Hair follicle dermal papilla cell (primary cell): ENCODE measurements around a stretch of chr4.

DNA sequence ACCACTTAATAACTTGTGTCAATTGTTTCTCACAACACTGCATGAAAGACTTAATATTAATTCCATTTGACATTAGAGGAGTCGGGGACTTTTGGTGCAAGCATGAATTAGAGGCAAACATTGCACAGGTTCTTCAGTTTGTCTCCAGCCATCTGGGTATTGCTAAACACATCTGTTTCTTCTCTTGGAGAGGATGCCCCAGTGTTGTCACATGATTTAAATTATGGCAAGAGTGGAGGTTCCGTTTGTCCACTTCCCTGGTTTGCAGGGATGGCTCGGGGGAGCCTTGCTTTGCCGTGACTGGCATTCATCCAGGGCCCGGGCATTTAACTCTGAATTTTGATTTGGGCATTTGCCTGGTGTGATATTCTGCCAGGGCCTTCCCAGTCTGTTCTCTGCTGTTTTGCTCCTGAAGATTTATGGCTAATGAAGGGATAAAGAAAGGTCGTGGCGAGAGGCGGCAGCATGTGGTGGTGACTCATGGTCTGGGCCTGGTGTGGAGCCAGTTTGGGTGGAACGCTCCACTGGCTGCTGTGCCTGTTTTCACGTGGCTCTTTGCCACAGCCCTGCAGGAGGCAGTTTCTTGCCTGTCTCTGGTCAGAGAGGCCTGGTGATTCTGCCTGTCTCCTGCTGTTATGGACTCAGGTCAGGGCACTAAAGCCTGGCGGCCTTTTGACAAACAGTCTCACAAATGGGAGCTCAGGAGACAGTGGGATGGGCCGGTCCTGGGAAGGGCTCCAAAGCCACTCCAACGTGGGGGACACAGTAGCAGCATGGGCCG, 99.3 kb upstream of the PGRMC2 start:
- CAGE, long polyA plus RNA: no peak

- CAGE, long polyA plus RNA: no peak
These were observed 166.6 kb upstream of the JADE1 start for GRCh38 chr4:128642891-128643249.

DNA sequence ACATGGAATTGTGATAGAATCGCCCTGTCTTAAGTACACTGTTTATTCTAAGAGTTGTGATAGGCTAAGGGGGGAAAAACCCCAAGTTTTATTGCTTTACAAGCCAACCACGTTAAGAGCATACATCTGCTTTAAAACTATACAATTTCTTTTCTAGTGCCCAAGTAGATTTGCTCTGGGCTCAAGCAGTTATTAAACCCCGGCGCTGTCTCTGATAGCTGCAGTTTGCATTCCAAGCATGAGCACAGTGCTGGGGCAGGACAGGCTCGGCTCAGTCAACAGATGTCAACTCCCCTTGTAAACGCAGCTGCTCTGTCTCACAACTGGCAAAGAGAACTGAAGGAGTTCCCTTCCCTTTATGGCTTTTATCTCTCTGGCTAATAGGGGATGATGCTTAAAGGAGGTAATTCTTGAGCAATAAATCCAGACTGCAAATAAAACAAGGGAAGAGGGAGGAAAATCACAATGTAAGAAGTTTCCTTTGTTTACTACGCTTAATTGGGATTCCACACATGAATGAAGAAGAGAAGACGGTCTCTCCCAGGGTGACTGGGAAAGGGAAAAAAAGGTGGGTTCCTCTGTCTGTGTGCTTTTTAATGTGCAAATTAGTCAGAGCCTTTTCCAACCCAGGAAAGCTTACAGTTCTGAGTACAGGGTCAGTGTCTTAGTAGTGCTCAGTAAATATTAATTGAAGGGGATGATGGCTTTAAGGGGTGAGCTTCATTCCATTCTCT, 155.9 kb upstream of the JADE1 start:
- CAGE, long polyA plus RNA: no peak

DNA sequence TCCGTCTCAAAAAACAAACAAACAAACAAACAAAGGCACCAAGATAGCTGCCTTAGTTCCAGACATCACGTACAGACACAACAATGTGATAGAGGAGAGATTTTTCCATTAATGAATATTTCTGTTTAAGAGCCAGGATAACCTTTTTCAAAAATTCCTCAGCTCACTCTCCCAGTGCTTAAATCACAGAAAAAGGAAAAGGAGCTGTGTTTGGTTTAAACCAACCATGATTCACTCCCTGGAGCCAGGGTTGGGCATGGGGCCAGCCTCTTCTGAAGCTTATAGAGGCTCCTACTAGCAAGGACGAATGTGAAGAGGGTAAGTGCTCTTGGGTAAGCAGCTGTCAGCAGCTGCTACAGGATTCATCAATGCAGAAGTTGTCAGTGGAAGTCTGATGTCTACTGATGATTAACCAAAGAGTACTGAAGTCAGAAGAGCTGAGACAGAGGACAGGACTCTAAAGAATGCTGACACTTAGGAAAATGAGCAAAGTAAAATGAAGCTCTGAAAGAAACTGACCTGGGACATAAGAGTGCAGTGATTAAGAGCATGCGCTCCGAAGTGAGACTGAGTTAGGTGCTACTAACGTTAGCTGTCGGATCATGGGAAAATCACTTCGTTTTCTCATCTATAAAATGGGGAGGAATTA, 32.7 kb upstream of the JADE1 start:
- CAGE, long polyA plus RNA: no peak

DNA sequence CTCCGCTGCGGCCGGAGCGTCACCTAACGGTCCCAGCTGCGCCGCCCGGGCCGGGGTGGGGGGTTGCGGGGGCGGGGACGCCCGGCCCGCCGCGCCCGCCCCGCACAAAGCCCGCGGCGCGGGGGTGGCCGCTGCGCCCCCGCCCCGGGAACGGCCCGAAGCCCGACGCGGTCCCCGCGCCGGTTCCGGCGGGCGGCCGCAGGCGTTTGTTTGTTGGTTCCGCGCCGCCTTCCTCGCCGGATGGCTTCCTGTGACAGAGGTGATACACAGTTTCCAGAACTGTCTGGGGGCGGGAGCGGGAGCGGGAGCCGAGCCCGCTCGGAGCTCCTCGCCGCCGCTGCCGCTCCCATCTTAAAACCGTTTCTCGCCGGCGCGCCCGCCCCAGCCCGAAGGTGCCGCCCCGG, 2.1 kb downstream of the JADE1 start:
- CAGE, long polyA plus RNA: no peak

DNA sequence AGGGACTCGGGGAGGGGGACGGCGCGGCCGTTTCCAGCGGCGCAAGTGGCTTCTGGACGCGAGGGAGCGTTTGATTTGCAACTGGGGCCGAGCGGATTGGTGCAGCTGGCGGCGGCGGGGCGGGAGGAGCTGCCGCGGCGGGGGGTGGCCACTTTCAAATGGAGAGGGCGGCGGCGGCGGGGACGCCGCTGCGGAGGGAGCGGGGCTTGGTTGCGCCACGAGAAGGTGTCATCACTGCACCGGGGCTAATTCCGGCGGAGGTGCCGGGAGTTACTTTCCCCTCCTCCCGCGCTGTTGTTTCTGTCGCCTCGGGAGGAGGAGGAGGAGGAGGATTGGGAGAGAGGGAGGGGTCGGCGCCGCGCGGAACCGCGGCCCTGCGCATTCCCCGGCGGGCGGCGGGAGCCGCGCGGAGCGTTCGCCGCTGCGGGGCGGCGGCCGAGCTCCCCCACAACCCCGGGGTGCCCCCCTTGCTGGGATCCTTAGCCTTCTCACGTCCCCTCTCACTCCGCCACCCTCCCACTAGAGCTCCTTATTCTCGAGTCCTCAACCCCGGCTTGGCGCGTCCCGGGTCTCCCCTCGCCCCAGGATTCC, 2.6 kb downstream of the JADE1 start:
- CAGE, long polyA plus RNA: no peak

DNA sequence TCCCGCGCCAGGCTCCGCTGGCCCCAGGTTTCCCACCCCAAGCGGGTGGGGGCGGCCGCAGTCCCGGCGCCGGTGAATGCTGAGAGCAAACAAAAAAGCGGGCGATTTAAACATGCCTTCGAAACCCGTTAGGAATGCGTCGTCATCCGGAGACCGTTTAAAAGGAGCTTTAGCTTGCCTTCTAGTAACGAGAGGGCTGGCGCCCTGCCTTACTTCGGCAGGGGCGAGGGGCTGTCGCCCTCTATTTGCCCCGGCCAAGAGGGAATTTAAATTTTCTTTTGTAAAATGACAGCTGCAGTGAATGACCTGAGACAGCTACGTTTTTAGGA, 3.0 kb downstream of the JADE1 start:
- CAGE, long polyA plus RNA: no peak

DNA sequence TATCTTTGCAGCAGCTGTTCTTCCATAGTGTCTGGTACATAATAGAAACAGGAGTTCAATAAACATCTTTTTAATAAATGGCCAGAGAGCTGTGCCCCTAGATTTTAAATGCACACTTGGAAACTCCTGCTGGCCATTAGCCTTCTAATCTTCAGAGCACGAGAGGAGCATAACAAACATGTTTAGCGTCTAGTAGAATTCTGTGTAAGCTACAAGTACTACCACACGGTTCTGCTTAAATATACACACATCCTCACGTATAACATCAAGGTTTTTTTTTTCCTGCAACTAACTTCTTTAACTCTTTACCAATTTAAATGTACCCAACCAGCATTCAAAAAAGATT, 705 bp downstream of the SCLT1 start:
- CAGE, long polyA plus RNA: no peak

DNA sequence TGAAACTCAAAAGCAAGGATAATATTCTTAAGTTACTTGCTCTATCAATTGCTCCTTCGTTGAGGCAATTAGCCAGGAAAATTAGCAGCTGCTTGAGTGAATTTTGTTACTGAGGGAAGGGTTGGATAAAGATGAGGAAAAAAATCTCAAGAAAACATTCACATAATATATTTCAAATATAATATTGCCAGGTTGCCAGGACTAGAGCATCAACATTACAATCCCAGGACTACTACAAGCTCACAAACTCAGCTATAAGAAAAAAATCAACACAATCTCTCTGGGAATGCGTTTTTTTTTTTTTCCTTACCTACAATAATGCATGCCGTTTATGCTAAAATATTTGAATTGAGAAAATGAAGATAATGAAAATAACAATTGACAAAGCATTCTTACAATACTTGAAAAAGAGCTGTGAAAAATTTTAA, 1129.1 kb downstream of the C4orf33 start:
- CAGE, long polyA plus RNA: no peak

DNA sequence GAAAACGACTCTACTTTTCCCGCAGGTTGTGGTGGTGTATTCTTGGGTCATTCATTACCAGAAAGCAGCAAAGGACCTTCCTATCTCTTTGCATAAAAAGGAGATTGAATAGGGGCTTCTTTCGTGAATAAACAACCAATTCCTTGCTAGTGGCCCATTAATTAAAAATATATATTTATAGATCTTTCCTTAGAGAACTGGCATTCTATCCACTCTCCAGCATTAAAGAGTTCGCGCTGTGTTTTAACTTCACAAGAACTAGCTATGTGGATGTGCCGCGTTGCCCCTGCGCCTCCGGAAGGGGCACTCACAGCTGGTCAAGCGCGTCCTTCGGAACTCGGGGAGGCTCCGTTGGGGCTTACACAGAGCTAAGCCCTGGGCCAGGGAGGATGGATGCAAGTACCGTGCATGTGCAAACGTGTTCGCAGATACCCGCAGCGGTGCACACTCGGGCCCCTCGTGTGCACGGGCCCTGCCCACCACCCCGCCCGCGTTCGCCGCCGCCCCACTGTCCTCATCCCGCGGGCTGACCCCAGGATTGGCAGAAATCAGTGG, 1.3 kb upstream of the PCDH10 start:
- CAGE, long polyA plus RNA: no peak

DNA sequence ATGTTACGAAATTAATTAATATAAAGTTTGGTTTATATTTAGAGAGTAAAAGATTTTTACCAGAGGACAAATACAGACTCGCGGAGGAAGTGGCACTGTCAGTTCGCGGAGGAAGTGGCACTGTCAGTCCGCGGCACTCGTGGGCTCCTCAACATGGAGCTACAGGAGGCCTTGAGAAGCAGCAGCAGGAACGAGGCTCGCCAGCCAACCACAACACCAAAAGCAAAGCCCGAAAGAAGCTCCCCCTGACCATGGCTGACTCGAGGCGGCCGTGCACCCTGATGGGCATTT, 125.3 kb upstream of the PABPC4L start:
- CAGE, long polyA plus RNA: no peak

GRCh38 chr4:134627228-134627771, 425.7 kb upstream of the PABPC4L start:
- CAGE, long polyA plus RNA: no peak

- CAGE, long polyA plus RNA: no peak
These were observed 1246.1 kb upstream of the PABPC4L start for GRCh38 chr4:135447457-135448225.

DNA sequence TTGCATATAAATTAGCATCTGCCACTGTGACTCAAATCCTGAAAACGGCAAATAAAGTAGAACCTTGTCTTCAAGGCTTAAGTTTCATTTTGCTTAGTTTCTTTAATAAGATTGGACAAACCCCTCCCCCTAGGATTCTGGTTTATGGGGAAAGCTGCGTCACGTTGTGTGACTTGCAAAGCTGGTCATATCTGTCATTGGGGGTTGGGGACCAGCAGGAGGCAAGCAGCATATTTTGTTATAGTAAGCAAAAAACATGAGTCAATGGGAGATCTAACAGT, 407.3 kb downstream of the PCDH18 start:
- CAGE, long polyA plus RNA: no peak

DNA sequence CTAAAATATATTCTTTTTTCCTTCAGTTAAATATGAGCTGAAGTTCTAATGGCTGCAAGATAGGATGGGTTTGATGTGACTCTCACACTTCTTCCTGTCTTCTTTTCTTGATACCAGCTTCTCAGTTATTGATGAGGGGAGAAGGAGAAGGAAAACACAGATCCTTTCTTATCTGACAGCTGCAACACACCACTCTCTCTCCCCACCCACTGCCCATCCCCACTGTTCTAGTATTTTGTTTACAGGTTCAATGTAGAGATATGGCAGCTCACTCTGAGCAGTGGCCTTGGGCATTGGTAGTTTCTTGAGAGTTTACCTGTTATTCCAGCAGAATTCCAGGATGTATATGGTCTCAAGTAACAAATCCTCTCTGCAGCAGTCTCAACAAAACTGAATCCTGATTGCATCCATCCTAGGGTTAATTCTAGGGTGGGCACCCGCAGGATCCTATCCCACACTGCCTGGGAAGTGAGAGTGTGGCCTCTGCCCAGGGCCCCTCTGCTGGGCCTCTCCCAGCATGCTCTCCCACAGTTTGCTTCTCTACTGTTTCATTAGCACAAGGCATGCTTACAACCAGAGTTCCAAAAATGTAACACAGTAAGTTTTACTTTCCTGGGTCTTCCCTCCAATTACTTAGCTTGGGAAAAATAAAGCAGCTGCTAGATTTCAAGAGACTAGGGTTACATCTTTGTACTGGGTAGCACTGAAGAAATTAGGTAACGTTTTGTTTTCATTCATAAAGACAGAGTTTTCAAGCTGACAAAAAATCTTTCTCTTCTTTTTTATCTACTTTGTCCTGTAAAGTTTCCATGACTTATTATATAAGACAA, 130.9 kb upstream of the PCDH18 start:
- CAGE, long polyA plus RNA: no peak

GRCh38 chr4:137700591-137701170, 168.4 kb upstream of the PCDH18 start:
- CAGE, long polyA plus RNA: no peak

- CAGE, long polyA plus RNA: no peak
These were observed 60.6 kb downstream of the SLC7A11 start for GRCh38 chr4:138181530-138181884.

GRCh38 chr4:138202768-138203076, 39.4 kb downstream of the SLC7A11 start:
- CAGE, long polyA plus RNA: no peak

DNA sequence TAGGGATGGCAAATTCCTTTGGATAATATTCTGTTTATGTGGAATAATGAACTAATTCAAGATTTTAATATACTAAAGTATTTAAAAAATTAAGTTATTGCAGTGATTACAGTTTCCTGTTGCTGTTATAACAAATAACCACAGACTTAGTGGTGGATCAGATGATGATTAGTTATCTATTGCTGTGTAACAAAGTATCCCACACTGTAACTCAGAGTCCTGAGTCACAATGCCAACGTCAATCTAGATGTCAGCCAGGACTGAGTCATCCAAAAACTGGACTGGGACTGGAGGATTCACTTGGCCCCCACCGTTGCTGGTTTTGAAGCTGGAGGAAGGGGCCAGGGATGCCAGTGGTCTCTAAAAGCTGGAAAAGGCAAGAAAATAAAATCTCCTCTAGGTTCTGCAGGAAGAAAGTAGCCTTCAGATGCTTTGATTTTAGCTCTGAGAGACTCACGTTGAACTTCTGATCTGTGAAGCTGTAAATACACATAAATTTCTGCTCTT, 148.2 kb upstream of the SLC7A11 start:
- CAGE, long polyA plus RNA: no peak

DNA sequence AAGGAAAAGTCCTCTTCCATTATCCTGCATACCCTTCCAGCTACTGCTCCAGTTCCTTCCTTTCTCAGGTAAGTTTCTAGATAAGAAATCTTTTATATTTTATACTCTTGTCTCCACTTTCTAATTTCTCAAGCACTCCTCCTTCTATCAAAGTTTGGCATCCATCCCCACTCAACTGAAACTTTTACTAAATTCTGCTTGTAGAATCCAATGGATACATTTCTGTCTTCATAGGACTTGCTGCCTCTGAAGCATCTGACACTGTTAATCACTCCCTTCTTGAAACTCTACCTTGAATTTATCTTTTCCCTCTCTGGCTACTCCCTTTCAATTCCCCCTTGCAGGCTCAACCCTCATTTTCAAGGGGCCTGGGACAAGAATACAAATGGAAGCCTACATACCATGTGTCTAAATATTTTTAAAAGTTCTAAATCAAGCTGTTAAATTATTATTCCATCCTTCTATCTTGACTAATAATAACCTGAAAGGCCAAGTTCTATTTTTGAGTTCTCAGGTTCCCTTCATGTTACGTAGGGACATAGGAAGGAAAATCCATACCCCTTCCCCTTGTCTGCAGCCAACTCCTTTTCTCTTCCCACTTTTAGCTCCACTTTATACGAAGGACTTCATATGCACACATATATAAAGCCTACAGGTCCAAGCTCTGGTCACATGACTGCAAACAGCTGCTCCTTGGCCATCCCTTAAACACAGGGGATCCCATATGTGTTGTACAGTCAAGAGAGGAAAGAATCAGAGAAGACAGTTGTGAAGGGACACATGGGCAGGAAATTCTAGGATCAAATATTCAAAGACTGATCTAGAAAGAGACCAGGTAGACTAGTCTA, 36.0 kb downstream of the ELF2 start:
- CAGE, long polyA plus RNA: no peak